ENCODE measurements around the genes SLC43A1, MPEG1, OOSP1 and MS4A2.

GRCh38 chr11:57515118-57516306 is at the start of gene SLC43A1:
Gene SLC43A1 (minus strand): TSS chr11:57515702.
- RRBS, result 4% methylated on average over 29 of the region's 89 CpGs

DNA sequence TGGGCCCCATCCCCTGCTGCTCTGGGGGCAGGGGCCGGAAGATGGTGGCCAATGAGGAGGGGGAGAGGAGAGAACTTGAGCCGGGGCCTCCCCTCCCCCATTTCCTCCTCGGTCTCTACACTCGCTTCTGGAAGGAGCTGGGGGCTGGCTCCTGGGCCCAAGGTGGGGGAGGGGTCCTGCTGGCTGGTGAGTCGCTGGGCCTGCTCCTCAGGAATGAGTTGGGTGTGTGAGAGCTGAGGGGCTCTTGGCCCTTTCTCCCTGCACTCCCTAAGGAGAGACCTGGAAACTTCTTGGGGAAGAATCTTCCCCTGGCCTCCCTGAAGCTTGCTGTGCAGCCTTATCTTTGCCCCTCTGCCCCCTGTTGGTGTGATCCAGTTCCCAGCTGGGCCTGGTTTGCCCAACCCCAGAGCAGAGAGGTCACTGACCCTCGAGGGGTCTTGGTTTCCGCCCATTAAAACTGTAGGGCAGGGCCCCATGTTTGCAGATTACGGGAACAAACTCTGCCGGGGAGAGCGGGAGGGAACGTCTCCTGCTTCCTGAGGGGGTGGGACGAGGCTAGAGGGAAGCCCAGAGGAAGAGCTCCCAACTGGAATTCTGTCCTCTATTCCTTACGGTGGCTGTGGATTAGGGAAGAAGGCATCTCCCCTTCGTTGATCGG is 10.1 kb downstream of the YPEL4 start:
- RRBS, result no CpG with 5 or more reads among the region's 15 CpGs

GRCh38 chr11:57648897-57649734 is 596 bp downstream of the YPEL4 start:
- RRBS, result no CpG with 5 or more reads among the region's 22 CpGs

DNA sequence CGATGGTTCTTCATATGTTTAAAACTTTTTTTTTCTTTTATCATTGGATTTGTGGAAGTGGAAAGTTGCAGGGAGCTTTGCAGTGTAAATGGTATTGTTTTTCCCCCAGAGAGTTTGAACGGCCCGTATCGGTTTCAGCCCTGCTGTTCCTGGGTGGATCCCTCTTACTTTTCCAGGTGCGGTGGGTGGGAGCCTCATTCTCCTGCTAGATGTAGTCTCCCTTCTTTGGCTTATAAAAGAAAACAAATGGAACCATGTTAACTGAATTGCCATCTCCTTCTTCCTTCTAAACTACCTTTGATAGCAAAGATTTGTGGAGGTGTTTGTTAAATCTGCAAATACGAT is 862 bp downstream of the CTNND1 start:
- RRBS, result no CpG with 5 or more reads among the region's 6 CpGs

GRCh38 chr11:57788073-57789041 is 26.8 kb downstream of the CTNND1 start:
- RRBS, result no CpG with 5 or more reads among the region's 5 CpGs

DNA sequence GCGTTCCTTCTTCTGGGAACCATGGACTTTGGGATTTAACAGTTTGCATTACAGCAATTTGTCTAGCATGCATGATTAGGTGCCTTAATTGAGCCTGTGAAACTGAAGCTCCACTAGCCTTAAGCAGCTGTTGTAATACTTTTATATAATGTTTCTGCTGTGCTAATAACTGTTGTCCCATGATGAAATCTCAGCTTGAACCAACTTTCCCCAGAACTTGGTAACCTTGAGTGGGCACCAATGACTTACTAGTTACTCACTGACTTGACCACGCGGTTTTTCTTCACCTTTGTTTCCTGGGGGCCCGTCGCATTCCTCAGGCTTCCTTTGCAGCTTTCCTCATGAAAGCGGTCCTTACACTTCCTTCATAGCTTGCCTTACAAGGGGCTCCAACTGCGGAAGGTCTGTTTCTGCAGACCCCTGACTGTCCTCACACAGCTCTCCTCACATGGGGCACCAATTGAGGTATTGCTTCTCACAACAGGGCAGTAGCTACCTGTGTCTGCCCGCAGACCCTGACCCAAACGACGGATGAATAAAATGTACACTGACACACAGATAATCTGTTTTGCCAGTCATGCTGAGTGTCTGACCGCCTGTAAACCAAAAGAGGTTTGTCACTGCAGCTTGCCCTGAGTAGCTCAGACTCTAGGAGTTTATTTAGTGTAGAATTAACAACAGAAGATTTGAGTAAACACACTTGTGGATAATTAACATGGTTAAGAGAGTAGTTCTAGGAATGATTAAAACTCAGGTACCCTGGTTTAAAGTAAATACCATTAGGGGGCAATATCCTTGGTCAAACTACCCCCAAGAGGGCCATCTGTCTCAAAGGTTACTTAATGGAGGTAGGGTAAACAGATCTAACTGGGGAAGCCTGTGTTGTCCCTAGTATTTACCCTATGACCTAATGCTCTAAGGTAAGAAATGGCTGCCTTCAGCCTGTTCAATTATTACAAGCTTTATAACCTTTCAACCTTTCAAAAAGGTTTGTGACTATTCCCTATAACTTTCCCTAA is 10.9 kb upstream of the GLYATL1 start:
- RRBS, result no CpG with 5 or more reads among the region's 11 CpGs

- RRBS, result no CpG with 5 or more reads among the region's 10 CpGs
Observed at GRCh38 chr11:59097907-59098301, 9.1 kb upstream of the FAM111B start.

DNA sequence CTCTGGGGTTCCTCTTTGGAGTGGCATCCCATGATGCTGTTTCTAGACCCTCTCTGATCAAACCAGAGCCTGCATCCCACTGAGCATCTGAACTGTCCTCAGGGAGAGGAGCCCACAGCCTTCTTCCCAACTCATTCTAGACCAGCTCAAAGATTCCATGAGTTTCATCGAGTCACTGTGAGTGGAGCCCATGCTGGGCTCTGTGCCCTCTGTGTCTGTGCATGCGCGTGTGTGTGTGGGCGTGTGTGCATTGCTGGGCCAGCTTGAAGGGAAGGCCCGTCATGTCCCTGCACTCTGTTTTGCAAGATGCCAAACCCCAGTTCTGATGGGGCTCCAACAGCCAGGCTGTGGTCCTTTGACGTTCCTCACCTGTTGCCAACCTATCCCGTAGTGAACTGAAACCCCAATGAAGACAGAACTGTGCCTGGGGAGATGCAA is 7.1 kb downstream of the MPEG1 start:
- RRBS, result no CpG with 5 or more reads among the region's 7 CpGs

DNA sequence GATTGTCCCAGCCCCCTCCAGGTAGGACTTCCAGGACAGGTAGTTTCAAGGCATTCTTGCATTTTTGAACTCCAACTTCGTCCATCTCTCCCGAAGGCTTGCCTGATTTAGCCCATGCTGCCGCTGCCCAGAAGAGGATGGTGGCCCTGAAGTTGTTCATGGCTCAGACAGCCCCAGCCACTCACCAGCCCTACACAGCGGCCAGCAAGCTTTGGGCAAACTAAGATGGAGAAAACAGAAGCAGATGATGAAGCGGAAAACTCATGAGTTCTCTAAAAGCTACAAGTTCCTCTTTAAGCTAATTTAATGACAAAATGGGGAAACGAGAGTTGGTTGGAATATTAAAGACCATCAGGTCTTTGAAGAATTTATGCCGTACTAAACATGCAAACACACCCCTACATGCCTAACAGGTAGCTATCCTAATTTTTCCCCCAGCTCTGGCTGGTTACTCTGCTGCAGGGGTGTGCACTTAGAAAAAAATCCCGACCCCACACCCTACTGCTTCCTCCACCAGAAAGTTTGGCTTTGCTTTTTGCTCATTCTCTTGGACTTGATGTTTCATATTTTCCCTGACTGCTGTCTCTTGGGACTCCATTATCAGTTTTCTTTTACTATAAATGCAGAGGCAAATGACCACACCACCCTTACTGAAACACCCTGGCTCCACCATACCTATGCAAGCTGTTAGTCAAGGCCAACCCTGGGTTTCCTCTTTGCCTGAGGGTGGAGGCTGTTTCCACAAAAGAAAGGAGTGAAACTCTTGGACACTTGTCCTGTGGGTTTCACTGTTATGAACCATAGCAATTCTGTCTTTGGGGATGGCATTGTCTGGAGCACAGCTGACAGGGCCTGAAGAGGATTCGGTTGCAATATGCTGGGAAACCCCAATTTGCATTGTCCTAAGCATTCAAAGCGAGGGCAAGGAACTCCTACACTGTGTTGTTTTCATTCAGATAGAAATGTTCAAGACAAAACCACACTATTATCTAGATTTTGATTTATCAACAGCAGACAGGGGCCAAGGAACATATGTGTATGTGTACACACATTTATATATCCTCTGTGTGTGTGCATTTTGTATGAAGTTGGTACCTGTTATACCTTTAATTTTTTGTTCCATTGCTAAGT is at the start of gene MPEG1:
Gene MPEG1, minus strand, starts transcription at position 222 of the 1,131 bp plus-strand sequence.
- RRBS, result no CpG with 5 or more reads among the region's 10 CpGs

DNA sequence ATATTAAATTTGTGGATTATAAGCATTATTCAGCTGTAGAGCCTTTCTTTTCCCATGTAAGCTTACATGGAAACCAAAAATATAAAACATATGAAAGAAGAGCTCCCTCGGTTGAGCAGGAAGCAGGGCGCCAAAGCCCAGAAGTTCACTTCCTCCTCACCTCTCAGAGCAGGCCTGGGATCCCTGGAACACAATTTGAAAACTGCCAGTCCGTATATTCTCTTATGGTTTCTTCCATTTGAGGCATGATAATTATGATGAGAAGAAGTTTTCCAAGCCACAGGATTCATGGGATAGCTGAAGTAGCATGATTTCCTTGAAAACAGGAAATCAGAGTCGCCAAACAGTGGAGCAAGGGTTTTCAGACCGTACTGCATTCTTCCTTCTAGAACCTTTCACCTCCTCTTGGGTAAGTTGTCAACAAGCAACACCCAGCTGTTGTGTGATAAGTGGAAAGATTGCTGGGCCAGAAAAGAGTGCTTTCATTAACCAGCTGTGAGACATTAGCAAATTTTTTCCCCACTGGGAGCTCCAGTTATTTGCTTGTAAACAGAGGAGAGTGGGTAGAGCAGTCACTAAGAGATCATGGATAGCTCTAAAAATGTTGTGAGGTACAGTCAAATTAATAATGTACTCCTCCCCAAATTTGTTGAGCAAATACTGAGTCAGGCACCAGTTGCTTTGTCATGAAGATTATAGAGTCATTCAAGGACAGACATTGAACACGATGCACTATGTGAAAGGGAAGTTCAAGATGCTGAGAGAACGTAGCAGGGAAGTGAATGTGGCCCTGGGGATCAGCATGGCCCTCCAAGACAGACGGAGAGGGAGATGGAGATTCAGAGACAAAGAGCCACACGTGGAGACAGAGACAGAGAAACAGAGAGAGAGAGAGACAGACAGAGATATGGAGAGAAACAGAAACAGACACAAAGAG is 11.7 kb upstream of the MPEG1 start:
- RRBS, result no CpG with 5 or more reads among the region's 9 CpGs

GRCh38 chr11:59551568-59551963 is 40.2 kb downstream of the OR4D9 start:
- RRBS, result no CpG with 5 or more reads among the region's 10 CpGs

GRCh38 chr11:59601178-59602280 is 14.0 kb downstream of the OSBP start:
- RRBS, result no CpG with 5 or more reads among the region's 12 CpGs

GRCh38 chr11:59610254-59610872 is 5.2 kb downstream of the OSBP start:
- RRBS, result no CpG with 5 or more reads among the region's 11 CpGs

- RRBS, result no CpG with 5 or more reads among the region's 3 CpGs
Observed at GRCh38 chr11:59937989-59938659, at the start of gene OOSP1. Gene OOSP1 (plus strand): TSS chr11:59938432.

GRCh38 chr11:60088428-60088858 is at the start of gene MS4A2:
Gene MS4A2 (plus strand): TSS chr11:60088664.
- RRBS, result no CpG with 5 or more reads among the region's 1 CpG

GRCh38 chr11:60169260-60169635 is 13.6 kb downstream of the MS4A6A start:
- RRBS, result no CpG with 5 or more reads among the region's 5 CpGs

- RRBS, result no CpG with 5 or more reads among the region's 4 CpGs
Observed at GRCh38 chr11:60241675-60242284, 1.2 kb downstream of the MS4A4E start.

DNA sequence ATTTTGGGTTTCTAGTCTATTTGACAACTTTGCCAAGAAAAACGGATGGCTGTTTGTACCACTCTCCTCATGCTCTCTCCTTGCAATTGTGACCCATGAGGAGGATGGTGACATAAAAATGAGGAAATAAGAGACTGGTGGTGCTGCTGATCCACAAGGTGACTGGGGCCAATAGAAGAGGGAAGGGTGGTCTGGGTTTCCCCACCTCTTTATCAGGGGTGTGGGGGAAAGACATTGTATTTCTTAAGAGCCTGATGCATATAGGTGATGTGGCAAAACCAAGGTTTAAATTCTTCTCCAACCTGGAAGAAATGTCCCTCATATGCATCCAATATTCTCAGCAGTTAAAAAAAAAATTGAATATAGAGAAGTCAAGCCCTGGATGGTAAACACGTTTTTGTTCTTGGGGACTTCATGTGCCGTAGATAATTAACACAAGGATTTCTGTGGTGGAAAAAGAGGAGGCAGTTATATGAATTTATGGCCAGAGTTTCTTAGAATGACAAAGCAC is 1.2 kb downstream of the MS4A4A start:
- RRBS, result no CpG with 5 or more reads among the region's 3 CpGs